ENCODE measurements around the genes TMEM94, SMIM5 and TEN1.

- PRO-cap = no peak
- RAMPAGE, long total RNA = no peak
These were observed 3.5 kb upstream of the SLC25A19 start for GRCh38 chr17:75292826-75293136.

GRCh38 chr17:75308982-75309869 lies 20.0 kb upstream of the SLC25A19 start:
- PRO-cap = no peak
- RAMPAGE, long total RNA = no peak

DNA sequence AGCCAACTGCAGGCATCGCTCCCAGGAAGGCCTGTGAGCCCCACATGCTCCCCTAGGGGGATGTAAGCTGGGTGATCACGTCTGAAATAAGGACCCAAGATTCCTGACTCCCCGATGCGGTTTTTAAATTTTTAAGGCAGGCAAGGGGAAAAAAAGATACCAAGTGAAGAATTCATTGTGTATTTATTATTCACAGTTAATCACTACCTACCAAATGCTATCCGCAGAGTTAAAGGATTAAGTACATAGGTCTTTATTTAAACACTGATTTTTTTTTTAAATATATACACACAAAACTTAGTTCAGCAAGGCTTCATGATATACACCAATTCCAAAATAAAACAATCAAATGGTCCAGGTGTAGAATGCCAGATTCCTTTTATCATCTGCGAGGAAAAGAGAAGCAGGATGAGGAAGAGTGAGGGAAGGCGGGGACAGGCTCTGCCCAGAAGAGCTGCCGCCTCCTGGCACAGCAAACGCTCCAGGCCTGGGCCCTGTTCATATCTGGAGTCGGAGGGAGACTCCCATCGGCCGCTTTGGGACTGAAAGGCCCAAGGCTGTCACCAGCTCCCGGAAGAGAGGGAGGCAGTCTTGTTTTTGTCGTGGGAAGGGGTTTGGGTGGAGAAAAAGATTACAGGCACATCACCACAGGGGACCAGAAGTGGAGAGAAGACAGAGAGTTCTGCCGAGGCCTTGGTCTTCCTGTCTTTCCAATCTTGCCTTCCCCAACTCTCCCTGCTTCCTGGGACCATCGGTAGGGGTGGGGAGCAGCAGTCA lies 28.9 kb upstream of the SLC25A19 start:
- PRO-cap = no peak
- RAMPAGE, long total RNA = no peak

DNA sequence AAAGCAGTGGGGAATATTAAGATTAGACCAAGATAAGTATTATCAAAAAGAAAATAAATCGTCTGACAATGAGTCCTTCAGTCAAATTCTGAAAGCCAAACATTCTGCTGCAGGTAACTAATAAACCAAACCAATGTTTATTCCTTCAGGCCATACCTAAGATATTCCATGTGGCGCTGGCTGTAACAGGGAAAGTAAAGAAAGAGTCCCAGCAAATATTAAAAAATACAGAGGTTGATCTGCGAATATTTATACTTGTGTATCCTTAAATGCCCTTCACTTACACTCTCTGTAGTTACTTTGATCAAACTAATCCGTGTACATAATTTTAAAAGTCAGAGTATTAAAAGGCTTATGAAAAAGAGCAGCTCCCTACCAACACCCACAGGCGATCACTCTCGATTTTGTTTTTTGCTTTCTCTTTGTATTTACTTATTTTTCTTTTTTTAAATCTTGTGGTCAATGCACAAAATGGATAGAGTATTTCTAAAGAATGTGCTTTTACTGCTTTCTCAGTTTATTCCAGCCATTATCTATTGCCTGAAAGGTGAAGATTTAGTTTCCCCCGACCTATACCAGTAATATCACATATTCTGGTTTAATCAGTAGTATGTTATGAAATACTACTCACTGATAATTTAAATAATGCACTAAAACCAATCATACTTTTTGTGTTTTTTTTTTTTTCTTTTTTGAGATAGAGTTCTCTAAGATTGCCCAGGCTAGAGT lies 10.1 kb downstream of the GRB2 start:
- PRO-cap = no peak
- RAMPAGE, long total RNA = no peak

DNA sequence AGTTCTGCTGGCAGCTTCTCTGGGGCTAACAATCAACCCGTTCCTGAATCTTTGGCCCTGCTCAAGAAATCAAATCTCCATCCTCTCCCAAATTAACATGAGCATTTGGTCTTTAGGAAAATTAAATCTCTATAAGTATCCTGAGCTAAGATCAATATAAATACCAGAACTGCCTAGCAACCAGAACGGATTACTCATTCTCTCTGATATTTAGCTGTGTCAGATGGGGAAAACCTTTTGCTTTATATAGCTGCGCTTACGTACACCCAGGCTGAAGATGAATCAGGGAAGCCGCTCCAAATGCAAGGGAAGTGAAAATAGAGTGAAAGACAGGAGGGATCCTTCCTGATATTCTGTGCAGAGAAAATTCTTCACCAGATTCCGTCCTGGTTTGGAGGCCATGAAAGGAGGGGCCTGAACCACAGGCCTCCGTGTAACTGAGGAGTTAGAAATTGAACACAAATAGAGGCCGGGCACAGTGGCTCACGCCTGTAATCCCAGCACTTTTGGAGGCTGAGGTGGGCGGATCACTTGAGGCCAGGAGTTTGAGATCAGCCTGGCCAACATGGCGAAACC lies 23.4 kb upstream of the GRB2 start:
- PRO-cap = no peak
- RAMPAGE, long total RNA = no peak

DNA sequence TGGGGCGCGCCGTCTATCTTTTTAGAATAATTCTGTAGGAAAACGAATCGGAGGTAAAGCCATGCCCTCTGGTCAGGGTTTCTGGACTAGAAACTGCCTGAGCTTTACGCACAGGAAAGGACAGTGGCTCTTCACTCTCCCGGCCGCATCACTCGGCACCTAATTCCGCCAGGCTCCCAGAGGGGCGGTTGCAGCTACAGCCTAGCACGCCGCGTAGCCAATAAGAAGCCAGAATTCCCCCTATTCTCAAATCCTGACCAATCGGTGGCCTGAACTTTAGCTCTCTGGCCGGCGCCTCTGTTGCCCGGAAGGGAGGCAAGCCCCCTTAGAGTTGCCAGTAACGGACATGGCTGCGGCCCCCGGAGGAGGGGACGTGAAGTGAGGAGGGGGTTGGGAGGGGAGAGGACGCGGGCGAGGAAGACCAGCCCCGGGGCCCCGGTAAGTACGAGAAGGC lies at the start of gene TMEM94:
TMEM94 (plus strand) TSS at position 322 of the 454 bp plus-strand sequence.
- PRO-cap = bidirectional peak, plus-strand start at position 390 of the sequence, minus-strand start at position 84 of the sequence
- RAMPAGE, long total RNA = no peak

GRCh38 chr17:75476236-75477036 lies 20.0 kb downstream of the TMEM94 start:
- PRO-cap = no peak
- RAMPAGE, long total RNA = no peak

- PRO-cap = no peak
- RAMPAGE, long total RNA = no peak
These were observed 28.8 kb downstream of the TMEM94 start for GRCh38 chr17:75485201-75485714.

DNA sequence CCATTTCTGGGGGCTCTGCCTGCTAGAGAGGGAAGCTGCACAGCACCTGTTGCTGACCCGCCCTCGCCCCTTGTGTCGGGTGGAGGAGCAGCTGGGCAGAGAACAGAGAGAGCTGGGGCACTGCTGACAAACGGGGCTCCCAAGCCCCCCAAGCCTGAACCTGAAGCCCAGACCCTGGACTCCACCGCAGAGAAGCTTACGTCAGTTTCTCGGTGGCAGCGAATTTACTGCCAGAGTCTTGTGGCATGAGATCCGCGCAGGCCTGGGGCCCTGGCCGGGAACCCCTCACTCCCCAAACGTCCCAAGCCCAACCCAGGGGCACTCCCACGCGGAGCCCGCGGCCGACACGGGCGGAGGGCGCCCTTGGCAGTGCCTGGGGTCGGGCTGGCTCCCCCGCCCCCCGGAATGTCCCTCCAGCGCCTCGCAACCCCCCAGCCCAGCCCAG lies 564 bp downstream of the CASKIN2 start:
- PRO-cap = no peak
- RAMPAGE, long total RNA = no peak

GRCh38 chr17:75577657-75578302 lies 9.8 kb upstream of the MYO15B start:
- PRO-cap = no peak
- RAMPAGE, long total RNA = no peak

- PRO-cap = no peak
- RAMPAGE, long total RNA = no peak
These were observed at the start of gene SMIM5 for GRCh38 chr17:75633348-75634324. Gene SMIM5, plus strand, starts transcription at chr17:75633434.

GRCh38 chr17:75635477-75636221 lies 2.4 kb downstream of the SMIM5 start:
- PRO-cap = no peak
- RAMPAGE, long total RNA = no peak

- PRO-cap = unidirectional peak, minus-strand start at chr17:75738334
- RAMPAGE, long total RNA = no peak
These were observed 16.8 kb downstream of the ITGB4 start for GRCh38 chr17:75737929-75738625.

DNA sequence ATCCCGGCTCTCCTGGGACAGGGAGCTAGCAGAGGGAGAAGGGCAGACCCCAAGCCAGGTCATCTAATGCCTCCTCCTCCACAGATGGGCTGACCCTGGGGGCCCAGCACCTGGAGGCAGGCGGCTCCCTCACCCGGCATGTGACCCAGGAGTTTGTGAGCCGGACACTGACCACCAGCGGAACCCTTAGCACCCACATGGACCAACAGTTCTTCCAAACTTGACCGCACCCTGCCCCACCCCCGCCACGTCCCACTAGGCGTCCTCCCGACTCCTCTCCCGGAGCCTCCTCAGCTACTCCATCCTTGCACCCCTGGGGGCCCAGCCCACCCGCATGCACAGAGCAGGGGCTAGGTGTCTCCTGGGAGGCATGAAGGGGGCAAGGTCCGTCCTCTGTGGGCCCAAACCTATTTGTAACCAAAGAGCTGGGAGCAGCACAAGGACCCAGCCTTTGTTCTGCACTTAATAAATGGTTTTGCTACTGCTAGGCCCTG lies 7.6 kb downstream of the GALK1 start:
- PRO-cap = no peak
- RAMPAGE, long total RNA = no peak

DNA sequence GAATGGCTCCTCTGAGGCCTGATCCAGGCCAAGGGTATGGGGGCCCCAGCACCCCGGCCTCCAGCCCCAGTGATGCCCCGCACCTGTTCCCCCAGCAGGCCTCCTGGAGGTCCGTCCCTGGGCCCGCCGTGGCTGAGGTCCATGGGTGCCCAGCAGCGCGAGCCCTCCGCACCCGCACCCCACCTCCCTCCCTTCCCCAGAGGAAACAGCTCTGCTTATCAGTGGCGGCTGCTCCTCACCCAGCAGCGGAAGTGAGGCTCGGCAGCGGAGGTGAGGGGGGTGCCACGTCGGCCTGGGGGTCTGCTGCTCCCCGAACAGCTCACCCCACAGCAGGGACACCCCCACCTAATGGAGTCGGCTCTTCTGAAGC lies 639 bp downstream of the UNC13D start:
- PRO-cap = bidirectional peak, plus-strand start at position 245 of the sequence, minus-strand start at position 190 of the sequence
- RAMPAGE, long total RNA = no peak

GRCh38 chr17:75861291-75861696 lies 6.2 kb upstream of the WBP2 start:
- PRO-cap = no peak
- RAMPAGE, long total RNA = no peak

DNA sequence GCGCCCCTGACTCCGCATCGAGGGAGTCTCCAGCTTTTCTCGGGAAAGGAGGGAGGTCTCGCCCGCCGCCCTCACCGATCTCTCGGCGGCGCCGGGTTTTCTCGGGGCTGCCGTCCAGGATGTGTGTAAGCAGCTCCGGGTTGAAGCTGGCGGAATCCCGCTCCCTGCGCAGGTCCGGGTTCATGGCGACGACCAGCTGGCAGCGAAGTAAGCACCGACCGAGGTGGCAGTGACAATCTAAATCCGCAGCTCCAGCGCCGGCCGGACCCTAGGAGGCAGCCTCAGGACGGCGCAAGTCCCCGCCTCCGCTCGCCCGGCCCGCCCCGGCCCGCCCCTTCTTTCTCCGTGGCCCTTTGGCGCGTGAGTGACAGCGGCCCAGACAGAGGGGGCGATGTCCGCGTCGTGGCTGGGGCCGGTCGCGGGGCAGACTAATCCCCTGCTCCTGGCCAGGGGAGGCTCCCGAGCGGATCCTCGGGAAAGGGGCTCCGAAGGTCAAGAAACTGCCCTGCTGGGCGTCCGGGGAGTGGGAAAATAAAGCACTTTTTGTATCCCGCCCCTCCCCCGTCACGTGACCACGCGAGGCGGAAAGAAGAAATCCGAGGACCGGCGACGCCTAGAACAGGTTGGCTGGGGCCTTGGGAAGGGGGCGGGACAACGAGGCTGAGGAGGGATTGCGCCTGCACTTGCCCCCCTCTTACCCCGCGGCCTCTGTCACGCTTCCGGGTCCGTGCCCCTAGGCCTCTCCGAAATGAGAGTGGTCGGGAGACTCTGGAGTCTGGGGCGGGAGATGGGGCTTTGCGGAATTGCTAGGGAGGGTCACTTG lies at the start of gene TEN1:
TEN1 (plus strand) TSS at position 351 of the 823 bp plus-strand sequence.
- PRO-cap = bidirectional peak, plus-strand start at position 382 of the sequence, minus-strand start at position 239 of the sequence; bidirectional peak, plus-strand start at position 693 of the sequence, minus-strand start at position 570 of the sequence
- RAMPAGE, long total RNA = no peak

DNA sequence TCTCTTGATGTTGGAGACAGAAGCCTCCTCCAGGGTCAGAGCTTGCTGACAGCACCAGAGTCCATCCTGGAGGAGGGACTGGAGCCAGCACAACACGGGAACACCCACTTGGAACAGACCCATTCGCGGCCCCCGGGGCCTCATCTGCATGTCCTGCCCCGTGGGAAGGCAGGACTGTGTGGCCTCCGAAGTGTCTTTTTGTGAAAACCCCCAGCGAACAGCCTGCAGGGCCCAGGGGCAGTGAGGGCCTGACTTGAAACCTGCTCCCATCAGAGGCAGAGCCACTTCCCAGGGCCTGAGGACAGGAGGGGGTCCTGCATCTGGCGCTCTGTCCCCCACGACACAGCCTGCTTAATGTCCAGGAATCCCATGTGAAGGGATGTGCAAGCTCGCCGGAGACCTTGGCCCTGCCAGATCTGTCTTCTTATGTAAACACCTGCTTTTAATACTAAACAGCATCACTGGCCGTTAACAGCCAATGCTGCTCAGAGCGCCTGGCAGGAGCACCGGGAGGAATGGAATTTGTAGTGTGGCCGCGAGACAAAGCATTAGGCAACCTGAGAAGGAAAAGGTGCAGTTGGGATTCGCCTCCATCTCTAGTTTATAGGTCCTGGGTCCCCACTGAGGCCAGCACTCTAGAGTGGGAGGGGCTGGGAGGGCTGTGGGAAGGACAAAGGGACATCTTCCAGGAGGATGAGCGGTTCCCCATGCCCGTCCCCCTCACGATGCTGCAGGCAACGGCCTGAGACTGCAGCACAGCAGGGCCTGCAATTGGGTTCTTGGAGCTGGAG lies 9.5 kb upstream of the EVPL start:
- PRO-cap = no peak
- RAMPAGE, long total RNA = no peak

DNA sequence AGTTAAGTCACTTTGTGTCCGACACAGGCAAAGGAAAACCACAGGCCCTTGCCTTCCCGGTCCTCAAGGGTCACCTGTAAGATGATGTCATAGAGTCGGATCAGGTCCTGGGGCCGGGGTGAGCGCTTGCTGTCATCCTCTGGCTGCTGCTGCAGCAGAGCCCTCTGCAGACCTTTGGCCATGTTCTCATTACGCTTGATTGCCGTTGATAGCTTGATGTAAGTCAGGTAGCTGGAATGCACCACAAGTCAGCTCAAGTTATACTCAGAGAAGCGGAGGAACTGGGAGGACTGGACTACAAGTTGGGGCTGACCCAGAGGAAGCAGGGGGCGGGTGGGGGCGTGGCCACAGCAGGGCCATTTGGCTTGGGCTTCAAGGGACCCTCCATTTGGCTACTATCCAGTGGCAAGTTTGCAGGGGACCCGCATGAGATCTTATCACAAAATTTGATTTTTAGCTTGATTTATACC lies 18.9 kb upstream of the EVPL start:
- PRO-cap = no peak
- RAMPAGE, long total RNA = no peak

- PRO-cap = no peak
- RAMPAGE, long total RNA = no peak
These were observed 5.2 kb downstream of the SRP68 start for GRCh38 chr17:76066970-76067600.

Measured in Karpas-422 (cell line).